Epithelial cell of prostate (primary cell): ENCODE data around the genes FARP1, RNF113B and UBAC2.

- RRBS: under 1% methylated on average over 49 of the region's 103 CpGs
Observed at GRCh38 chr13:98142351-98143169, at the start of gene FARP1. TSS of gene FARP1 (plus strand) at chr13:98143094.

- RRBS: 93% methylated on average over 7 of the region's 27 CpGs
Observed at GRCh38 chr13:98177038-98177389, at the start of gene RNF113B. TSS of gene RNF113B (minus strand) at chr13:98177269.

DNA sequence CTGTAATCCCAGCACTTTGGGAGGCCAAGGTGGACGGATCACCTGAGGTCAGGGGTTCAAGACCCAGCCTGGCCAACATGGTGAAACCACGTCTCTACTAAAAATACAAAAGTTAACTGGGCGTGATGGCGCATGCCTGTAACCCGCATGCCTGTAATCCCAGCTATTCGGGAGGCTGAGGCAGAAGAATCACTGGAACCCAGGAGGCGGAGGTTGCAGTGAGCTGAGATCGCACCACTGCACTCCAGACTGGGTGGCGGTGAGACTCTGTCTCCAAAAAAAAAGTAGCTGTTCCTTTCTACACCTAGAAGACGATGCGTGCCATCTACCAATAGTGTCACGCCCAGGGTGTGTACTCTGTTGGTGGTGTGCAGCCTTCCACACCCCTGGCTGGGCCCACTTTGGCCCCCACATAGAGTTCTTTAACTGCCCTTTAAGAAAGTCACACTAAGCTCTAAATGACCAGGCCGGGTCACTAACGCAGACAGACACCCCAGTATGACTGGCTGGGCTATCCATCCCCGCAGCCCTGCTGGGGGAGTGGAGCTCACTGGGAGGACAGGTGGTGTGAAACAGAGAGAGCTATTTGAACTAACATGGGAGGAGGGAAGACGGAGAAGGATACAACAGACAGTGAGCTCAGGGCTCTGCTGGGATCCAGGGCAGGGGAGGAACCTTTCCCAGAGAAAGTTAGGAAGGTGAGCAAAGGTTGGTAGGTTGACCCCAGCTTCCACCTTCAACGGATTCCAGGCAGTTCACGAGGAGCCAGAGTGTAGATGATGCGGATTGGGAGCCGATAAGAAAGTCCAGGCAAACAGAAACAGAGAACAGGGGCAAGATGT is 70.1 kb upstream of the RNF113B start:
- RRBS: no CpG with 5 or more reads among the region's 20 CpGs

DNA sequence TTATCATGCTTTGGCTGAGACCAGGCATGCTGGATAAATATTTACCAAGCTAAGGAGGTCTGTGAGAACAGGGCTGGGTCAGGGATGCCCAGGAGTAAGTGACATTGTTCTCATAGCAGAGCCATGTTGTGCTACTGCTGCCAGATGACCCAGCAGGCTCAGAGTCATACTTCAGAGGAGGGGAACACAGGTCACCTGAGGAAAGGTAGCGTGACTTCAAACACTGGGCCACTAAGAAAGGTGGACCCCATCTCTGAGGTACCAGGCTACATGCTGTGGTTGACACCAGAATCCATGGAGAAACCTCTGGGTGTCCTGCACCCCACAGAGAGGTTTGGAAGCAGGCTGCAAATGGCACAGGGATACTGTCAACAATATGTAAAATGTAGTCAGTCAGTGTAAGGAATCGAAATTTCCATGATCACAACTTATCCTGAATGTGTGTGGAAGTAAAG is 116.2 kb upstream of the RNF113B start:
- RRBS: no CpG with 5 or more reads among the region's 2 CpGs

DNA sequence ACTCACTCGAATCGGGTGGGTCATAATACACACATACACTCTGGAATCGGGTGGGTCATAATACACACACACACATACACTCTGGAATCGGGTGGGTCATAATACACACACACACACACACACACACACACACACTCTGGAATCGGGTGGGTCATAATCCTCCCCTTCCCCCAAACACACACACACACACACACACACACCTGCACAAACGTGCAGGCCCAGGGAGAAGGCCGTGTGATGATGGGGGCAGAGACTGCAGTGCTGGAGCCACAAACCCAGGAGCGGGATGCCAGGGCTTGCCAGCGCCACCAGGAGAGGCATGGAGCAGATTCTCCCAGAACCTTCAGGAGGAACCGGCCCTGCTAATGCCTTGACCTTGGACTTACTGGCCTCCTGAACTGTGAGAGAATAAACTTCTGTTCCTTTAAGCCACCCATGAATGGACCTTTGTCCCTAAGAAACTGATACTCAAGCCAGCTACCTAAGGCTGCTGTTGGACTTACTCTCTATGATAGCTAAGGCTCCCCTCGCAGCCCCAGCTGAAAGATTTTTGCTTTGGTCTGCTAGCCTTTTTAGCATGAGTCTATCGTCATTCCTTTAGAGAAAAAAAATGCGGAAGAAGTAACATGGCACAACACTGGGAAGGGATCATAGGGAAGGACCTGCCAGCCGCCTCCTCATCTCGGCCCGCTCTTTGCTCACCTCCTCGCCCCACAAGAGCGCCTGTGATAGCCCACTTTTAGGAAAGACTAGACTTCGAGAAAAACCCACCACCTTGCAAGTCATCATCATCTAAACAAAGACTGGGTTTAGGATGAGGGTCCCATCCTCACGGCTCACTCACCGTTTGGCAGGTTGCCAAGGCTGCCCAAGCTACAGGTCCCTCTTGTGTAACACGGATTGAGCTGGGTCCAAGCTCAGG is 136.3 kb upstream of the RNF113B start:
- RRBS: no CpG with 5 or more reads among the region's 22 CpGs

GRCh38 chr13:98406479-98407217 is 170.3 kb downstream of the STK24 start:
- RRBS: no CpG with 5 or more reads among the region's 21 CpGs

DNA sequence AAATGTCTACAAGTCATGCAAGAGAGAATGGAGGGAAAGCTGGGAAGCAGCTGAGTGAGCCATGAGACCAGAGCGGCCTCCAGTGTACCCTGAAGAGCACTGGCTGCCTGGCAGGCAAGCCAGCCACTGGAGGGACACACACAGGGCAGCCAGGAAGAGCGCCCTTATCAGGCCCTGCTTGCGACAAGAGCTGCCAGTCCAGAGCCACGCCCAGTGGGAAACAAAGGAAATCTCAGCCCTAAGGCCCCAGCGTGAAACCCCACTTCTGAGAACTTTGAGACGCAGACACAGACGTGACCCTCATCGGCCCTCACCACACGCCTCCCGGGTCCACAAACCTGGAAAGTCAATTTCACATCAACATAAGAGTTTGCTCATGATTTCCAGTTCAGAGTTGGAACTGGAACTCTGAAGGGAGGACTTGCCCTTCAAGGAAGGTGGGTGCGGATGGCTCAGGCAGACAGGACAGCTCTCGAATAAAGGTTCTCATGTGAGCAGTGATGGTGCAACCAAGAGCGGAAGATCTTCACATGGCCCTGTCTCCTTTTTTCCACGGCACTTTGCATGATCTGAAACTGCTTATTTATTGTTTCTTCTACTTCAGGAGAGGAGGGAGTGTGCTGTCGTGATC is 104.8 kb downstream of the STK24 start:
- RRBS: no CpG with 5 or more reads among the region's 15 CpGs

- RRBS: no CpG with 5 or more reads among the region's 8 CpGs
Observed at GRCh38 chr13:98509621-98510113, 67.2 kb downstream of the STK24 start.

DNA sequence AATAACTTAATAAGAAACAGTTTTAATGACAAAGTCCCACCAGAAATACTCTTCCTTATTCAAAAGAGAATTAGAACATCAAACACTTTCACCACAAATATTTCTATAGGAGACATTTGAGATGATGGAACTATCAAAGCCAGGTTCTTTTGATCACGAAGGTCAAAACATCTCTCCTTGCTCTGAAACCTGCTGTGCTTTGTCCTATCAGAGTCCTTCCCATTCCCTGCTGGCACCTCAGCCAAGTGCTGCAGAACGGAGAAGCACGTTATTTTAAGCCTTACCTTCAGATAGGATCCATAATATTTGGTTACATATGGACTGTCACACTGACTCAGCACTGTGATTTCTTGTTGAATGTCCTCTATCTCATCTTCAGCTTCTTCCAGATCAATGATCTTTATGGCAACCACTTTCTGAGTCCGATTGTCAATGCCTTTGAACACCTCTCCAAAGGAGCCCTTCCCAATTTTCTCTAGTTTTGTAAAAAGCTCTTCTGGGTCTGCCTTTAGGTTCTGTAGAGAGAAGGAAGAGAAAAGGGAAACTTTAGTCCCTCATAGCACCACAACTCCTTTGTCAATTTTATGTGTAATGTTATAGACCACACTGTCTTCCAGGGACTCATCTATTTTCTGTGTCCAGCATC is 57.8 kb downstream of the STK24 start:
- RRBS: no CpG with 5 or more reads among the region's 4 CpGs

DNA sequence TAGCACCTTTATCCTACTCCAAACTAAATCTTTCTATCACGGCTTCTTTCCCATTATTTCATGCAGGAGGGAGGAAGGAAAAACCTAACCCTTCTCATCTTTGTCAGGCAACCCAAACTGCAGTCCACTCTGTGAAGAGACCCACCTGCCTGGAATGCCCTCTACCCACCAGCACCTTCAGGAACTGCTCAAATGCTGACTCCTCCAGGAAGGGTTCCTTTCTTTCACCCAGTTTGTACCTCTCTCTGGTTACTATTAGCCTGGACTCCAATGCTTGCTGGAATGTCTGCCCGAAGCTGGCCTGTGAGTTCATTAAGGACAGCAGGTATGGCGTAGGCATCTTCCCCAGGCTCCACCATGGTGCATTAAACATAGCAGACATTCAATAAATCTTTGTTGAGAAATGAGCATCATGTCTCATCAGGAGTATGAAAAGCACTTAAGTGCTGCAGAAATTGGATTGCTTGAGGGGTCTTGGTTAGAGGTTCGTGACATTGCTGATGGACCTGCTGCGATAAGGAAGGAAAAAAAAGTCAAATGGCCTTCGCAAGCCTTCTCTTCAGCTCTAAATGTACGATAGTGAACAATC is 25.3 kb downstream of the STK24 start:
- RRBS: no CpG with 5 or more reads among the region's 7 CpGs

DNA sequence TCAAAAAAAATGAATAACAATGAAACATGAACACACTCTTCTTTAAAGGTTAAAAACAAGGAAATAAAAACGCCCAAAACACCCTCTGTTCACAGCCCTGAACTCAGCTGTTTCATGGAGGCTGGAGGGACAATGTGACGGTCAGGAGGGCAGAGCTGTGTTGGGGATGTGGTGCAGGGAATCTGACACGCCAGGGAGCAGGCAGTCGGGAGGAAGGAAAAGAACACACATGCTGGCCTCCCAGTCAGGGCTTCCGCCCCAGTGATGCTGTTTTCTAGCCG is 10.8 kb downstream of the STK24 start:
- RRBS: no CpG with 5 or more reads among the region's 6 CpGs

GRCh38 chr13:98761339-98761575 is 8.8 kb upstream of the SLC15A1 start:
- RRBS: no CpG with 5 or more reads among the region's 3 CpGs

DNA sequence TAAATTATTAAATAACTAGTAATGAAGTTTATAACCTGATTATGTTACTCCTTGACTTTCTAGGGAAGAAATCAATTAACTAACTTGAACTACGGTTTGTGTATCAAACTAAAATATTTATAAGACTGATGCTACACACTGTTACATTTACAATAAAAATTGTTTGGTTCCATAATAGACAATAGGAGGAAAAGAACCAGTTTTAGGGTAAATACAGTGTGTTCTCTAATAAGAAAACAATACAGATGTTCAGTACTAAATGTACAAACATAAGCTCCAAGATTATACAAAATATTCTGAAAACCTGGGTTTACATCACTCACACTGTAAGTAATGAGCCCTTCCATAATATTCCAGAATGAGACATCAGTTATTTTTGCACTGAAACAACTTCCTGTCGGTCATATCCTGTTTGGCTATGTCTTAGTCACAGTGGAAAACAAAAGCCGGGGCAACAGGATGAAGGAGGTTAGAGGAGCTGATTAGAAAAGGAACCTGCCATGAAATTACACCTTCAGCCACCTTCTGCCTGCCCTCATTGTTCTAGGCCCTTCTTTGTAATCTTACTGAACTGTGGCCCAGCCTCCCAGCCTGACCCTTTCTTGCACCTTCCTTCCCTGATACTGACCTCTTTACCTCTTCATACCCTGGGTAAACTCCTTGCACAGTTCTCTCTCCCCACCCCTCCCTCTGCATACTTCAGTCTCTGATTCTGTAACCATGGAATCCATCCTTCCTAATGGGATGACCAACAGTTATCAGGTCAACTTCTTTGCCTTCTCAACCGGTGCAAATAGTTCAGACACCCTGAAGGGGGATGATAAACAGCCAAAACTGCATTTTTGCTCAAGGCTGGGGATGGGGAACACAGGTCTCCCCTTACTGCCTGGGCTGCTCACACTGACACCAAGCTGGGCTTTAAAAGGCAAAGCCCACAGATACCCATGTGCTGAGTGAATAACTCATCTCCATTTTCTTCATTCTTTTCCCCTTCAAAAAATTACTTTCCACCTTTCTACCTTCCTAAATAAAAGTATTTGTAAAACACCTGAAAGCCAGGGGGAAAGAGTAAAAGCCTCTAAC is 67.3 kb downstream of the DOCK9 start:
- RRBS: no CpG with 5 or more reads among the region's 4 CpGs

DNA sequence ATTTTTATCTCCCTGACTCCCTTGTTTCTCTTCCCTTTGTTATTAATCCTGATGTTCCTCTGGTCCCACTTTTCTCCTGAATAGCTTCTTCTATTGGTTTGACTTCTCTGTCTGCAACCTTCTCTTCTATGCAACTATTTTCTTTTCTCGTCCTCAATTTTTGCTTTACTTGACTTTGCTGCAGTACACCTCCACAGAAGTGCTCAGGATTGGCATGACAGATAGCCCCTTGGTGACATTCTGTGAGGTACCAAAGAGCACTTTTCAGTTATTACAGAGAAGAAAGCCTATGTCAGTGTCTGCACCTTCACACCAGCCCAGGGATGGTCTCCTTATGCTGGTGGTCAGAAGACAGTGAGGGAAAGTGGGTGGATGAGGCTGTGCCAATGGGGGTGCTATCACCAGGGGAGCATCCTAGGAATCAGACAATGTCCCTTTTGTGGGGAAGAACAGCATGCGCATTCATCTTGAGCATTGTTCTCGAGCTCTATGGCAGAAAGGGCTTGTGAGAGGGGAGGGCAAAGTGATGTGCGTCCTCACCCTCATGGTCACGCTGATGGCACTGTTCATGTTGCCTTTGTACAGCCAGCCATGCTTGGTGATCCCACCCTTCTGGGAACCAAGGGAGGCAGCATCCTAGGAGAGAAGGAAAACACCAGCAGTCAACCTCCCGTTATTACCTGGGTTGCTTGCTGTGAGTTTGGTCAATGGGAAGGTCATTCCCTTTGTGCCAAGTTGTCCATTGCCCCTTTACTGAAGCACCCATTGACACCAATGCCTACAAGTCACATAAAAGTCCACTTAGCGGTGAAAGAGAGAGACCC is 56.1 kb downstream of the DOCK9 start:
- RRBS: no CpG with 5 or more reads among the region's 7 CpGs

GRCh38 chr13:99084012-99084758 is 106.3 kb upstream of the DOCK9 start:
- RRBS: no CpG with 5 or more reads among the region's 9 CpGs

- RRBS: 0% methylated on average over 16 of the region's 51 CpGs
Observed at GRCh38 chr13:99087579-99088498, 110.0 kb upstream of the DOCK9 start.

DNA sequence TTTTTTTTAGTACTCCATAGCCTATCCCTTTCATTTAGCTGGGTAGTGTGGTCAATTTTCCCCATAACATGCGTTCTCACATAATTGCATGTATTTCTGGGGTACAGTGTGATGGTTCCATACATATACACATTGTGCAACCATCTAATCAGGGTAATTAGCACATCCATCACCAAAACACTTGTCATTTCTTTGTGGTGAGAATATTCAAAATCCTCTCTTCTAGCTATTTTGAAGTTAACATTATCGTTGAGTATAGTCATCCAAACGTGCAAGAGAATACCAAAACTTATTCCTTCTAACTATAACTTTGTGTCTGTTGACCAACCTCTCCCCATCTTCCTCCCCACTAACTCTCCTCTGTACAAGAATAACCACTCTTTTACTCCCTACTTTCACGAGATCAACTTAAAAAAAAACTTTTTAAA is 1.0 kb upstream of the UBAC2 start:
- RRBS: no CpG with 5 or more reads among the region's 4 CpGs

- RRBS: under 1% methylated on average over 65 of the region's 92 CpGs
Observed at GRCh38 chr13:99200031-99200998, at the start of gene UBAC2. TSS of gene UBAC2 (plus strand) at chr13:99200854.

- RRBS: no CpG with 5 or more reads among the region's 1 CpG
Observed at GRCh38 chr13:99257239-99257531, 994 bp downstream of the GPR18 start.